NT2/D1 (cell line): ENCODE measurements around the genes KRT71, SOAT2 and MFSD5.

GRCh38 chr12:52552910-52553384 is at the start of gene KRT71:
TSS of gene KRT71 (minus strand) at chr12:52553145.
- RRBS, 2 experiments, result 92 to 98% methylated on average over 1 to 2 of the region's 7 CpGs

GRCh38 chr12:52585878-52586582 is 12.4 kb upstream of the KRT74 start:
- RRBS, 2 experiments, result no CpG with 5 or more reads among the region's 10 CpGs

GRCh38 chr12:52650243-52650970 is 1.6 kb downstream of the KRT2 start:
- RRBS, 2 experiments, result no CpG with 5 or more reads among the region's 13 CpGs

DNA sequence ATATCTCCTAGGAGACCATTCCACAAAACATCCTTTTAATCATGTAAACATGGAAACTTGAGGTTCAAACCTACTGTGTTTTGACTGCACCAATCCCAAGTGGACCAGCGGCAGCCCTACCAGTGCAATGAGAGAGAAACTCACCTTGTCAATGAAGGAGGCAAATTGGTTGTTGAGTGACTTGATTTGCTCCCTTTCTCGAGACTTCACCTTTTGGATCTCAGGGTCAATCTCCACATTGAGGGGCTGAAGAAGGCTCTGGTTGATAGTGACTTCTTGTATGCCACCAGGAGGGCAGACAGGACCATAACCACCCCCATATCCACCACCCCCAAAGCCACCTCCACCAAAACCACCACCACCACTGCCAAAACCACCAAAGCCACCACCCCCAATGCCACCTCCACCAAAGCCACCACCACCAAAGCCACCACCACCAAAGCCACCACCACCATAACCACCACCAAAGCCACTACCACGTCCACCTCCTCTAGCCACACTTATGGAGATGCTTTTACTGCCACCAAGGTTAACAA is 525 bp downstream of the KRT1 start:
- RRBS, 2 experiments, result no CpG with 5 or more reads among the region's 3 CpGs

DNA sequence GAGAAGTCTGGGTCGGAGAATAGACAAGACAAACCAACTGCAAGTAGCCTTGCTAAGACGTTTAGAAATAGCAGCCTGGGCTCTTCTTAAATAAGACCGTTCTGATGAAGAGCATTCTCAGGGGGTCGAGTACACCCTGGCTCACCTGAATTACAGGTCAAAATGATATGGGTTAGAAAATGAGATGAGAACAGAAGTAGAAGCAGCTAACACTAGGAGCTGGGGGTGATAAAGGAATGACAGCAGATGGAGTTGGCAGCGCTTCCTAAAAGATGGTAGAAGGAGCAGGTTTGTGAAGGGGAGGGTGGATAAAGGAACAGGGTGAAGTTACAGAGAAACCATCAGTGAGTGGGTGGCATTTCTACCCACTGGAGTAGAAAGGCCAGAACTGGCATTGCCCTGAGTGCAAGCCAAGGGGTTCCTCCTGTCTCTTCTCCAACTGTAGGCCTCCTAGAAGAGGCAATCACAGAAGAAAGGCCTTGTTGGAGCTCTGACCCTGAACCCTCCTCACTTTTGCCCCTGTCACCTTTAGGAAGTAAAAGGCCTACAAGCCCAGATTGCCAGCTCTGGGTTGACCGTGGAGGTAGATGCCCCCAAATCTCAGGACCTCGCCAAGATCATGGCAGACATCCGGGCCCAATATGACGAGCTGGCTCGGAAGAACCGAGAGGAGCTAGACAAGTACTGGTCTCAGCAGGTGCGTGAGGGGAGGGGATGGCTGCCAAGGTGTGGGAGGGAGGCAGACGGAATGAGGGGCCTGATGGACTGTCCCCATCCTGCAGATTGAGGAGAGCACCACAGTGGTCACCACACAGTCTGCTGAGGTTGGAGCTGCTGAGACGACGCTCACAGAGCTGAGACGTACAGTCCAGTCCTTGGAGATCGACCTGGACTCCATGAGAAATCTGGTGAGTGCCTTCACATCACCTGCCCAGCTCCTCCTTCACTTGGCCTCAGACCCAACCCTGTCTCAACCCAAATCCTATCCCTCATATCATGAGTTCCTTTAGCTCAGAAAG is 2.3 kb downstream of the KRT18 start:
- RRBS, 2 experiments, result no CpG with 5 or more reads among the region's 17 CpGs

DNA sequence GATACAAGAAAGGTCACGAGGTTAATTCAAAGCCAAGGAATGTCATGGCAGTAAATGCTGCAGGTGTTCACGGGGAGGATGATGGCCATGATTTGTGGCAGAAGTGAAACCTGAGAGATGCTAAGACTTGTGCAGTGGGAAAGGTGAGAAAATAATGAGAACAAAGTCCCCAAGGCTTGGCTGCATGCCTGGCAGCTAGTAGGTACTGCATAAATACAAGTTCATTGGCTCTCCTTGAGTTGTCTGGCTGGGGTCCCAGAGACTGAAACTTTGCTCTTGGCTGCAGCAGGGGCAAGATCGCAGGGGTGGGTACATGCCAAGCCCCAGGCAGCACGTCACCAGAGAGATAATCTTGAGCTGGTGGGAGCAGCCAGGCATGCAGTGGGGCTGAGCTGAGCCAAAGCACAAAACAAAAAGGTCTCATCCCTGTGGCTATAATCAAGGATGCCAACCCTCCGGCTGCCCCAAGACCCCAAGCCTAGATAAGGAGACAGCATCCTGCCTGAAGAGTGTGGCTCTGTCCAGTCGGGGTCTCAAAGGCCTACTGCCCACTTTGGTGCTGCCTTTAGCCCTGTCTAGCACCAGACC is 21.3 kb downstream of the KRT18 start:
- RRBS, 2 experiments, result no CpG with 5 or more reads among the region's 6 CpGs

DNA sequence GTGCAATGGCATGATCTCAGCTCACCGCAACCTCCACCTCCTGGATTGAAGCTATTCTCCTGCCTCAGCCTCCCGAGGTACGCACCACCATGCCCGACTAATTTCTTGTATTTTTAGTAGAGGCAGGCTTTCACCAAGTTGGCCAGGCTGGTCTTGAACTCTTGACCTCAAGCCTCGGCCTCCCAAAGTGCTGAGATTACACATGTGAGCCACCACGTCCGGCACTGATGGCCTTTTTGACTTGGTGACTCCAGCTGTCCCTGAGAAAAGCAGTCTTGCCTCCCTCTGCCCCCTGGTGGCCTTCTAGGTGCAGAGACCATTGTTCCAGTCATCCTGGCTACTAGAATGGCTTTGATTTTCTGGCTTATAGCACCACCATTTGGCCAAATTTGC is 25.6 kb upstream of the EIF4B start:
- RRBS, 2 experiments, result no CpG with 5 or more reads among the region's 7 CpGs

GRCh38 chr12:53016497-53016696 is 10.1 kb downstream of the EIF4B start:
- RRBS, 2 experiments, result no CpG with 5 or more reads among the region's 3 CpGs

DNA sequence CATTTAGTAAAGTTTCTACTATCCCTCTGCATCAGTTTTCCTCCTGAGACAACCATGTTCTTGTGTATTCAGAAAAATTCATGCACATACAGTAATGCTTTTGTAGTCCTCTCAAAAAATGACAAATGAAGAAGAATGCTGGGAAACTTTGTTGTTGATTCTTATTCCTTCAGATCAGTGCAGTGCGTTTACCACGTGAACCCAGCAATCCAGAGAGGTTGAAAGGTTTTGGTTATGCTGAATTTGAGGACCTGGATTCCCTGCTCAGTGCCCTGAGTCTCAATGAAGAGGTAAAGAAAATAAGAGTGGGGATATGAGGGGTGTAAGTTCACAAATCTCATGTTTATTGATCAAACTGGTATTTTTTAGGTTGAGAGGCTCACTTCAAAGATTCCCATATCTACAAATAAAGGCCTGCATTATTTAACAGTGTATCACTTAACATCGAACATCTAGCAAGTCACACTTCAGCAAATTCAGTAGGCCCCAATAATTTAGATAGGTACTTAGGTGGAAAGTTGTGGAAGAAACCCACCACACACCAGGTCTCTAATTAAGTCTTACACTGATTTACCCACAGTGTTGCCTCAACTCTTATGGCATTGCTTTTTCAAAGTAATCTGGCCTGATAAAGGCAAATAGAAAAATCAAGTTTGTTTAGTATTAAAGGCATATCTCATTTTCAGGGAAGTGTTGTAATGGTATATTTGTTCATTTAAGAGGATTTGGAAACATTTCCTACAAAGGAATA is 13.7 kb downstream of the EIF4B start:
- RRBS, 2 experiments, result no CpG with 5 or more reads among the region's 3 CpGs

GRCh38 chr12:53034254-53035257 is 15.3 kb upstream of the TNS2 start:
- RRBS, 2 experiments, result no CpG with 5 or more reads among the region's 9 CpGs

DNA sequence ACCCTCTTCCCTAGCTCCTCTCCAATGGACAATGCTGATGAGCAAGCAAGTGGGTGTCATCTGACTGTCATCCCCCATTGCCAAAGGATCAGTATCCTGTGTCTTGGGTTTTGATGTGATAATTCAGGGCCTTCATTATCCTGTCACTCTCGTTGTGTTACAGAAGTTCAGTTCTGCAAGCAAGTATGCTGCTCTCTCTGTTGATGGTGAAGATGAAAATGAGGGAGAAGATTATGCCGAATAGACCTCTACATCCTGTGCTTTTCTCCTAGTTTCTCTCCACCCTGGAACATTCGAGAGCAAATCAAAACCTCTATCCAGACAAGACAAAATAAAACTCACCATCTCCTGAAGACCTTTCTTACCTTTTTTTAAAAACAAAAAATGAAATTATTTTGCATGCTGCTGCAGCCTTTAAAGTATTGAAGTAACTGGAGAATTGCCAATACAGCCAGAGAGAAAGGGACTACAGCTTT is 9.8 kb upstream of the TNS2 start:
- RRBS, 2 experiments, result no CpG with 5 or more reads among the region's 3 CpGs

DNA sequence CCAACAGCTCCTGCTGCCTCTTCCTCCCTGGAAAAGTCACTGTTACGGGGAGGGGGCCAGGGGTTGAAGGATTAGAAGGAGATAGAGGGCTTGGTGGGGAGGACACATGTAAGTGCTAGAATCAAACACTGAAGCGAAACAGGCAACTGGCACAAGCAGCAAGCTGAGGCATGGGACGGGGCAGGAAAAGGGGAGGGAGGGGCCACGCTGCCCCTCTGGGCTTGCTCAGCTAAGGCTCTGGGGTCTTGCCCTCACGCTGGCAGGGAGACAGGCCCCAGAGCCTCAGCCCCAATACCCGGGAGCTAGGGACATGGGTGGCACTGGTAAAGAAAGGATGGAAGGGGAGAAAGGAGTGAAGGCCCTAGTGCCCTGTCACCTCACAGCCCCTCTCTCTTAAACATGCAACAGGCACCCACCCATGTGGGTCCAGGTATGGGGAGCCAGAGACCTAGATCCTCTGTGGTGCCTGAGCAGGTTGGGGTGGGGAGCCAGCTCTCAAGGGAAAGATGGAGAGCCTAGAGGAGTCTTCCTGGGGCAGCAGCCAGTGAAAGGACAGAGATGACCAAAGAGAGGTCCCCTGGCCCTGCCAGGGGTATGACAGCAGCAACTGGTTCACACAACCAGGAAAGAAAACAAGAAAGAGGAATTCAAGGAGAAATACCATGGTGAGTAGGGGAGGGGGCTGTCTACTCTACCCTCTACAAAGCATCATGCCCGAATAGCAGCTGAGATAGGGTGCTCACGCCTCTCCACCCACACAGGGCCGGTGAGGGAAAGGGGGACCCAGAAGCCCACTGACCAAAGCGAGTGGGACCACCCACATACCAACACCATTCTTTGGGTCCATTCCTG is 14.2 kb downstream of the SPRYD3 start:
- RRBS, 2 experiments, result no CpG with 5 or more reads among the region's 10 CpGs

- RRBS, 2 experiments, result no CpG with 5 or more reads among the region's 7 CpGs
These were observed 10.5 kb downstream of the SPRYD3 start for GRCh38 chr12:53068644-53069154.

DNA sequence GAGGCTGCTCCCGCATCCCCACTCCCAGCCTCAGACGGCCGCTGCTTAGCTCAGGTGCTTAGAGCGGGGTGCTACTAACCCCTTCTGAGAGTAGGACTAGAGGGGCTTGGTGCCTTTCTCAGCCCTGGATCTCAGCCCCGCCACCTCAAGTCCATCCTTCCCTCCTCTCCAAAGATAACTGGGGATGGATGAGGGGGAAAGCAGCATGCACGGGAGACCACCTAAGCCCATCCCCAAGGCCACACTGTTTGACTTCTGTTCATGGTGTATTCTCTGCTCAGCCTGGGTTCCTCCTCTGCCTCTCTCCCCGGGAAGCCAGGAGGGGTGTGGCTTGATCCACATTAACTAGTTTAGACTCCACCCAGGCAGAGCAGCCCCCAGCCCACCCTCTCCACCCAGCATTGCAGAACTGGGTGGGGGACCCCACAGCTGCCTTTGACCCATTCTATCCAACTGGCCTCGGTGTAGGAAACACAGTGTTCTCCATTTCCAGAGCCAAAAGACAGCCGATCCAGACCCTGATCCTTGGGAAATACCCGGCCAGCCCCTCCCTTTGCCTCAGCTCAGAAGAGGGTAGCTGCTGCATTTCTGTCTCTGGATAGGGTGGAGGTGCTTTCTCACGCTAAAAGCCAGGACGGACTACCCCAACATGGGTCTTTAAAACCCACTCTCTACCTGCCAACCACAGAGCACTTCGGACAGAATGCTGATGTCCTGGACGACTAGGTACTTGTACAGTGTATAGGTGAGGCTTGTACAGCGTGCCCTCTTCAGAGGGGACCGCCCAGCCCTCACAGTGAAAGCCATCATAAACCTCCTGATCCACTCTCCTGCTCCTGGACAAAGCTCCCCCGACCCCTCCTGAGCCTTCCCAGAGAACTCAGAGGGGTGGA is 9.5 kb downstream of the SPRYD3 start:
- RRBS, 2 experiments, result no CpG with 5 or more reads among the region's 17 CpGs

DNA sequence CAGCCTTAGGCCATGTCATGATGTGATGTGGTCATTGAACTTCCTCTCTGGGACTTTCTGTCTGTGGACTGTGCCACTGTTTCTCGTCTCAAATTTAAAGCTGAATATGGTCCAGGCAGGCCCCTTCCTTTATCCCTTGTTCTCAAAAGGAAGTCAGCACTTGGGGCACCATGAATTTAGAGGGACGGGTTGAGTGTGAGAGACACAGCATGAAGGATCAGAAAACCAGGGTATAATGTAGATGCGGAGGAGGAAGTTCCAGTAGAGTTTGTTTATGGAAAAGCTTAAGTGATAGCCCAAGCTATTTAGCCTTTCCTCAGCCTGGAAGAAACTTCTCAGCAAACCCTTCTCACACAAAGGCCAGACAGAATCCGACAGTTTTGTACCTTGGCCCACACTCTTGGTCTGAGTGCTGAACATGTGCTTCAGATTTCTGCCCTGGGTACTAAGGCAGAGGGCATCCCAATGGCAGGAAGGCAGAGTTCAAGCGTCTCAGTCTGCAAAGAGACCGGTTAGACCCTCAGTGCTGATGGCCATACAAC is 3.5 kb upstream of the IGFBP6 start:
- RRBS, 2 experiments, result no CpG with 5 or more reads among the region's 6 CpGs

DNA sequence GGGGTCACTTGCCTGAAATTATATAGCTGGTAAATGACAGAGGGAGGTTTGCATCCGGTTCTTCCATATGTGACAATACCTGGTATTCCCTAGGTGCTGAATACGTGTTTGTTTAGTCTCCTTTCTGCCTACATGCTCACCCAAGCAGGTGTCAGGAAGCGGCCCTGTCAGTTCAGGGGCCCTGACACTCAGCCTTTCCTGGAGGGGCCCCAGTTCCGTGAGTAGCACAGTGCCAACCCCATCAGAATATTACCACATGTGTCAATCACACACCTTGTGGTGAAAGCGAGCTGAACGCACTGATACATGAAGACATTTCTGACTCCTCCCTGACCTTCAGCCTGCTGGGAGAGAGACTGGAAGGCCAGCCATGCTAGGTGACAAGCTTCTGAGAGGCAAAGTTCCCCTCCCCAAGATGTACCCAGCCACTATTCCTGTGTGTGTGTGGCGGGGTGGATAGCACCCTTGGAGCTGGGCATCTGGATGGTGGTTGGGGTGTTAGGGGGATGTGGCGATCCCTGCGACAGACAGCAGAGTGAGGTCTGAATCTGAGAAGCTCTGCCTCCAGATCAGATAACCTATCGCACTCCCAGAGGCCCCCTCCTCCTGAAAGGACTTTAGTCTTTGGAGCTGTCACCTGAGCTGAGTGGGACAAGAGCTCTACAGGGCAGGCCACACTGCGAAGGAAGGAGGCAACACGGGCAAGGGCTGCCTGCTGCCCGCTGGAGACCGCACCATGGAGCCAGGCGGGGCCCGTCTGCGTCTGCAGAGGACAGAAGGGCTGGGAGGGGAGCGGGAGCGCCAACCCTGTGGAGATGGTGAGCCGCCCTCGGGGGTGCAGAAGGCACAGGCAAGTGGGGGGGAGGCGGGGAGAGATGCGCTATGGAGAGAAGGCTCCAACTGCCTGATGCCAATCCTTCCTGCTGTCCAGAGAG is at the start of gene SOAT2:
SOAT2 (plus strand) TSS at position 645 of the 935 bp plus-strand sequence.
- RRBS, 2 experiments, result no CpG with 5 or more reads among the region's 23 CpGs

- RRBS, 2 experiments, result no CpG with 5 or more reads among the region's 25 CpGs
These were observed 692 bp upstream of the ZNF740 start for GRCh38 chr12:53179663-53180396.

DNA sequence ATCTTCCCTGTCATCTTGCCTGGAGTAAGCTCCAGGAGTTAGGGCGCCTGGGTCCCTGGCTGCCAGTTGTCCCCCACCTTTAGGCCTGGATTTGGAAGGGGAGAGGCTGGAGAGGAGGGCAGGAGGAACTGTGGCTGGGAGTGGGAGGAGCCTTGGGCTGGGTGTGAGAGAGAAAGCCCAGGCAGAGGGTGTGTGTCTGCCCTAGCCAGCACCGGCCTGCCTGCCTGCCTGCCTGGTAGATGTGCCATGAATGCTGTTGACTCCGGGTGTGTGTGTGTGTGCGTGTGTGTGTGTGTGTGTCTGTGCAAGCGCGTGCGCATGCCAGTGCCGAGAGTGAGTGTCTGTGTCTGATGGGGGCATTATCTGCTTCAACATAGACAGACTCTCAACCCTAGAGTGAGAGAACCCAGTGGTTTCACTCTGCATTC is 846 bp upstream of the RARG start:
- RRBS, 2 experiments, result 13 to 42% methylated on average over 1 to 2 of the region's 8 CpGs

GRCh38 chr12:53251916-53252456 is at the start of gene MFSD5:
TSS of gene MFSD5 (plus strand) at chr12:53252095.
- RRBS, 2 experiments, result 1 to 2% methylated on average over 9 to 12 of the region's 45 CpGs

GRCh38 chr12:53279444-53279887 is 11.4 kb downstream of the ESPL1 start:
- RRBS, 2 experiments, result no CpG with 5 or more reads among the region's 3 CpGs